A375 (cell line): Measurements from ENCODE around the gene PIGC.

DNA sequence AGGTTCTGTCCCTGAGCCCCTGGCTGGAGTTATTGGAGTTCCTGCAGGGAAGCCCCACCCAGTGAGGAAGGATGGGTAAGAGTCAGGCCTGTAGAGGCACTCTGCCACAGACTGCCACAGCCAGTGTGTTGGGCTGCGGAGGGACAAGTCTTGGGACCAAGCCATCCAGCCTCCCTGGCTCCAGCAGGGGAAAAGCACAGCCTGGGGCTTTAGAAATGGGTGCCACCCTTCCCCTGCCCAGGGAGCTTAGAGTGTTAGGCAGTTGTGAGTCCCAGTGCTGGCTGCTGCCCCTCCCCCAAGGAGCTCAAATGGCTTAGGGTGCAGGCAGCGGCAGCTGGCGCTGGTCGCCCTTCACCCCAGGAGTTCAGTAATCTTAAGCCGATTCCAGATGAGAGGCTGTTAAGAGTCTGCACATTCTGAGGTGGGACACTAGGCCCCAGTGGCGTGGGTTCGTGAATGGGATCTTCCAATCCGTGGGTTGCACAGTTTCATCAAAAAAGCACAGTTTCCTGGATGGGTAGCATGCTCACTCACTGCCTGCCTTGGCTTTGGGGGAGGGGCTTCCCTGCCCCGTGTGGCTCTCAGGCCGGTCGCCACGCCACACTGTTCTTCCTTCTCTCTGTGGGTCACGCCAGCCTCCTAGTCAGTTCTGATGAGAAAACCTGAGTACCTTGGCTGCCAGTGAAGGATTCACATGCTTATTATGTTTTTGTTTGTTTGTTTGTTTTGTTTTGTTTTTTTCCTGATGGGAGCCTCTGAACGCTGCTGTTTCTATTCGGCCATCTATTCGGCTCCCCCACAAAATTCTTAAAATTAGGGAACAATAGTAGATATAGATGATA lies 57.5 kb upstream of the FMO3 start:
- RAMPAGE, long total RNA: no peak

DNA sequence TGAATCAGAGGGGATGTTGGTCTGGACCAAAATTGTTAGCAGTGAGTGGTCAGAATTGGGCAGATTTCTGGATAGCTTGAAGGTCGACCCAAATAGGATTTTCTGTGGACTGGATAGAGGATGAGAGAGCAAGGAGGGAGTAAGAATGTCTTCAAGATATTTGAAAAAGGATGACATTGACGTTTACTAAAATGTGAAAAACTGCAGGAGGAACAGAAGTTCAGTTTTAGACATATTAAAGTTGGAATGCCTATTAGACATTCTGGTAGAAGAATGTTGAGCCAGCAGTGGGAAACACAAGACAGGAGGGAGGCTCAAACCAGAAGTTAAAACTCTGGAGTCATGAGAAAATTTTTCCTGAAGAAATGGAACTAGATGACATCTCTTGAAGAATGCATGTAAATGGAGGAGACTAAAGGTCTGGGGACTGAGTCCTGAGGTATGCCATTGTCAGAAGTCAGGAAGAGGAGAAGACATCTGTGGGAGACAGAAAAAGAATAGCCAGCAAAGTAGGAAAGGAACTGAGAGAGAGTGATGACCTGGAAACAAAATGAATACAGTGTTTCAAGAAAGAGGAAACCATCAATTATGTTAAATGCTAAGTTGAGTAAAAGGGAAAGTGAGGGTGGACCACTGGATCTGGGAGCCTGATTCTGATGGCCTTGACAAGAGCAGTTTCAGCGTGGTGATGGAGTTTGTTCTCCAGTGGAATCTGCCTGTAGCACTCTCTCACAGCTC lies 21.9 kb downstream of the FMO3 start:
- RAMPAGE, long total RNA: no peak

GRCh38 chr1:171126538-171126911 lies 35.8 kb downstream of the FMO3 start:
- RAMPAGE, long total RNA: no peak

DNA sequence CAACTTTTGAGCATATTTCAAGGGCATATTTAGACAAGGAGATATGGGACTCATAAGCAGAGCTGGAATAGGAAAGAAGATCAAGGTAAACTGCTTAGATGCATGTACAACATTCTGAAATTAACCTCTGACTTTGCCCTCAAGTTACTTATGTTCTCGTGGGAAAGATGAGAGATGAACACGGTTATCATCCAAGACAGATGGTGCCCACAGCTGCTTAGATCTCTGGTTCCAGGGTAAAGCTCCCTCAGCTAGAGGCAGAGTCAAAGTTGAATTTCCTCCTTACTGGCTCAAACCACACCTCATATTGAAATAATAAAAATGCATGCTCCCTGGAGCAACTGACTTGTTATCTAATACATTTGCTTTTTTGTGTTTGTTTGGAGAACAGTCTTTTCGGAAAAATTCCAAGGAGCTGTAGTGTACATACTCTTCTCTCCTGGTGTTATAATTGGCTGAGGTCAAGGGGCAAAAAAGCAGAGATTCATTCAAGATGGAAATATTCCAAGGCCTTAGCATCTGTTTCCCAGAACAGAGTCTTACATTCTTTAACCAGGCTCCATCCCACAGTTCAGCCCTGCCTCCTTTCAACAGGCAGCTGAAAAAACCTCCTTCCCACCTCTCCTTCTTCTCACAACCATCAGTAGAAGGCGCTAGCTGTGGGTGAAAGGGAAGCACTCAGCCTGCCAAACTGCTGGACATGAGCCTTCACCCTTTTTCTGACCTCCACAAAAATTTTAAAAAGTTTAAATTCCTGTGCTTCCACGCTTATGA lies 43.6 kb upstream of the FMO2 start:
- RAMPAGE, long total RNA: no peak

DNA sequence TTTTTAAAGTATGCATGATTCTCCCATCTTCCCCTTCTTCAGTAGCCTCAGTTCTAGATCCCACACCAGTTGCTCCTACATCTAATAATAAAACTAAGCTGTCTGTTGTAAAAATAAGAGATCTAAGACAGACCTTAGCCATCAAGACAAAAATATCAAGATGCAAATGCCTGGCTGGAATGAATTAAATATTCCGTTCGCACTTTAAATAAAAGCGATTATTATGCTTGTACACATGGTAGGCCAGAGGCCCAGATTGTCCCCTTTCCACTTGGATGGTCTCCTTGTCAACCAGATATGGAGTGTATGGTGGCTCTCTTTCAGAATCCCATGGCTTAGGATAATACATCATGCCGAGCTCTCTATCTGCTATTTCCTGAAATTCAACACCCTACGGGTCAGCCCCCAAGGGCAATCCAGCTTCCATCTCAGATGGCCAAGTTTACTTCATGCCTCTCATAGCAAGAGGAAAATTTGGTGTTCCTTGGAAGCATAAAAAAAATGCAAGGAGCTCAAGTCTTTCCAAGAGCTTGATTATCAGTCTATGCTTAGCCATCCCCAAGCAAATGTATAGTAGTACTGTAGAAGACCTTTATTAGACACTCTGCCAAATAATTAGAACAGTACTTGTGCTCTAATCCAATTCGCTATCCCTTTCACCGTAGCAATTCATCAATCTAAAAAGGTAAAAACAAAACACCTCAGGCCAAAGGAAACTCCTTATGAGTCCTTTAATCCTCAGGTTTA lies 25.3 kb upstream of the FMO1 start:
- RAMPAGE, long total RNA: no peak

- RAMPAGE, long total RNA: no peak
Measured at GRCh38 chr1:171523032-171523757, 37.9 kb downstream of the PRRC2C start.

- RAMPAGE, long total RNA: no peak
Measured at GRCh38 chr1:171644886-171645663, 7.4 kb downstream of the MYOC start.

- RAMPAGE, long total RNA: no peak
Measured at GRCh38 chr1:172136890-172137418, 283.5 kb upstream of the C1orf105 start.

GRCh38 chr1:172343399-172343710 lies 77.1 kb upstream of the C1orf105 start:
- RAMPAGE, long total RNA: no peak

- RAMPAGE, long total RNA: no peak
Measured at GRCh38 chr1:172427162-172427709, 6.8 kb downstream of the C1orf105 start.

DNA sequence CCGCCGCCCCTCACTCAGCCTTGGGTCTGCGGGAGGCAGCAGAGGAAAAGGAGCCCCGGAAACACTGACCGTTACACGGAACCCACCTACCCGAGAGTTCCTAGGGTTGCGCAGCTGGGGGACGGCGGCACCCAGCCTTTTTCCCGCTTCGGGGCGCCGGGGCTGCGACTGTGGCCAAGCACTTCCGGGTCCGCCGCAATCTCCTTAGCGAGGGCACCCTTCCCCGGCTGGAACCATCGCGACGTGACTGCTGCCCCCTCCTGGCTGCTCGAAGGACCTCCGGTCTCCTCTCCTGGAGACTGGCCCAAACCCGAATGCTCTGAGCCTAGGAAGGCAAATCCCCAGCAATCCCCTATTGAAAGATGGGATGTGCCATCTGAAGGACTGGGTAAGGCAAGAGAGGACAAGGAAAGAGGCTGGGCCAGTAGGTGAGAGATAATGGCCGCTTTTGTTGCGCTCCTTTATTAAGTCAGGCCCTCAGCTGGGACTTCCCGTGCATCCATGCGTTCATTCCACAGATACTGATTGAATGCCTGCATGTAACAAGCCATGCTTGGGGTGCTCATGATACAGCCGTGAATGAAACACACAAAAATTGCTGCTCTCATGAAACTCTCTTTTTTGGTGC lies at the start of gene PIGC:
TSS of gene PIGC (minus strand) at position 172 of the 628 bp plus-strand sequence.
- RAMPAGE, long total RNA: start-site peak on the minus strand centred at position 172 of the sequence, 29 bp wide, 75 and 30 reads in 2 replicates

- RAMPAGE, long total RNA: no peak
Measured at GRCh38 chr1:172626149-172626517, 32.8 kb upstream of the FASLG start.

DNA sequence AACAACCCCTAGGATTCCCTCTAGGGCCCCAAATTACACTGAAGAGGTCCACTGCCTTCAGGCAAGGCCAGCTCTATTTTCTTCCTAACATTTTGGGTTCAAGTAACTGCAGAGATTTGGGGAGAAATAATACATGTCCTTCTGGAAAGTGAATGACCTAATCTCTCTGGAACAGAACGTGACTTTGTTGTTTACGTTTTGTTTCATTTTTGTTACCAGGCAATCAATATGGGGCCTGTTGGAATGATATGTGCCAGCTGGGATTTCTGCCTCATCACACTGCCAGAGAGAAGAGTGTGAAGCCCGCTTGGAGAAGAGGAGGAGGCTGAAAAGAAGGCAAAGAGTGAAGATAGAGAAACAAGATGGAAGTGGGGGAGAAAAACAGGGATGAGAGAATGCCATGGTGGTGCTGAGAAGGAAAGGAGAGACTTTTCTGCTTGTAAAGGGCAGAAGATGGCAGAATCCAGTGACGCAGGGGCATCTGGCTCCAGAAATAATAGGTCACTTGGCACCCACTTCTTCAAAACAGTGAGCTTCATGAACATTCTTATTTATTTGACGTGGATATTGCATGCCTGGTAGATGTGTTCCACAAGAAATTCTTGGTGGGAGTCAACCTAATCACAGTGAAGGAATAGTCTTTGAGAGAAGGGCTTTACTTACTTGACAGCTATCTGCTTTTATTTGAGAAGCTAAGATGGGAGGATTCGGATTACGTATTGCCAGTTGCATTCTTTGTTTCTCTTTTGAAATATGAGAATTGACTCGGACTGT lies 116.9 kb downstream of the FASLG start:
- RAMPAGE, long total RNA: no peak

GRCh38 chr1:173210396-173210641 lies 3.2 kb upstream of the TNFSF4 start:
- RAMPAGE, long total RNA: no peak

DNA sequence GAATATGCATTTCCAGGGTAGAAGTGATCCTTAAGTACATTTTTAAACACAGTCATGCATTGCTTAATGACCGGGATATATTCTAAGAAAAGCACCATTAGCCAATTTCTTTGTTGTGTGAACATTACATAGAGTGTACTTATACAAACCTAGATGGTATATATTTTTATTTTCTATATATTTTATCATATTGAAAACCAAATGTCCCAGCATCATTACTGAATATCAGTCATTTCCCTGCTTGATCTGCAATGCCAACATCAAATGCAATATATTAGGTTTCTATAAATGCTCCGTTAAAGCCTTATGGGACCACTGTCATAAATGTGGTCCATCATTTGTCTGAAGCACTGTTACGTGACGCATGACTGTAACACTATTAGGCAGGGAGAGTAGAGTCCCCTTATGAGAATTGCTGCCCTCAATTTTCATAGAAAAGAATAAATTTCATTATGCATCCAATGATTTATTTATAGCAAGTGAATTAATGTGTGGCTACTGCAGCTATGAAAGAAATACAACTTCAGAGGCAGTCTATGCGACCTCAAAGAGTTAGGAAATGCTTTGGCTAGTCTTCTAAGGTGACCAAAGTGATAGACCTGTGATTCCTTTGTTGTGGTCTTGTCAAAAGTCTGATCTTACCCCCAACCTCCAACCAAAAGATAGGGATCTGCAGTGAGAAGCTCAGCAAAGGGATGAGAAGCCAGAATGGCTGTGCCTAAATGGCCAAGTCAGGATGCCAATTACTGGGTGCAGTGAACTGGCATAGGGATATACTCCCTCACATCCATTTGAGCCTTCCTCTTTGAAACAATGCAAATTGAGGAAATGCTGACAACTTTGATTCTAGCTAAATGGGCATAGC lies 13.9 kb downstream of the PRDX6 start:
- RAMPAGE, long total RNA: no peak

- RAMPAGE, long total RNA: no peak
Measured at GRCh38 chr1:173637465-173638155, 2.5 kb downstream of the TEX50 start.

DNA sequence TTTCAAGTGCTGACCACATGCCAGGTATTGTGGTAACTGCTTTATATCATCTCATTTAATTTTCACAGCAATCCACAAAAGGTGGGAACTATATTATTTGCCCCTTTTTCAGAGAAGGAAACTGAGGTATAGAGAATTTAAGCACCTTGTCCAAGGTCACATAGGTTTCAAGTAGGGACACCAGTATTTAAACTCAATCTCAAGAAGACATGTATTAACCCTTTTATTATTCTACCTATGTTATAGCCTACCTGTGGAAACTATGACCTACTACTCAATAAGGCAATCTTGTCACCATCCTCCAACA lies 10.2 kb downstream of the TEX50 start:
- RAMPAGE, long total RNA: no peak

DNA sequence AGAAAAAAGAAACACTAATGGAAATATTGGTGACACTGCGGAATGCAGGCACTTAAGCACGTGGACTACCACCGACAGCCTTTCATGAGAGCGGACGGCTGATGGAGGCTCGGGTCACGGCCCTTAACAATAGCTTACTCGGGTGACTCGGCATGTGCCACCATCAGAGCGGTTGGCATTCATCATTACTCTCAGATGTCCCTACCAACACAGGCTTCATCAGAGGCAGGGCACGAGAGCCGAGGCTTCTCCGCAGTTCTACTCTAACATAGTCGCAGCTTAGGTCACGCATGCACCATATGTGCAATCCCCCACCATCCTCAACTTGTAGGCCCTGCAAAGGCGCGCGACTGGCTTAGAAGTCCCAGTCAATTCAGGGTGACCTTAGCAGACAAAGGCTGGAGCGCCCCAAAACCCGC lies 654 bp upstream of the ZBTB37 start:
- RAMPAGE, long total RNA: no peak

GRCh38 chr1:173870259-173871140 lies 2.3 kb downstream of the ZBTB37 start:
- RAMPAGE, long total RNA: no peak

- RAMPAGE, long total RNA: no peak
Measured at GRCh38 chr1:174239581-174239924, 80.2 kb downstream of the RABGAP1L start.